OCI-LY7 (cell line): ENCODE measurements around a stretch of chr14.

DNA sequence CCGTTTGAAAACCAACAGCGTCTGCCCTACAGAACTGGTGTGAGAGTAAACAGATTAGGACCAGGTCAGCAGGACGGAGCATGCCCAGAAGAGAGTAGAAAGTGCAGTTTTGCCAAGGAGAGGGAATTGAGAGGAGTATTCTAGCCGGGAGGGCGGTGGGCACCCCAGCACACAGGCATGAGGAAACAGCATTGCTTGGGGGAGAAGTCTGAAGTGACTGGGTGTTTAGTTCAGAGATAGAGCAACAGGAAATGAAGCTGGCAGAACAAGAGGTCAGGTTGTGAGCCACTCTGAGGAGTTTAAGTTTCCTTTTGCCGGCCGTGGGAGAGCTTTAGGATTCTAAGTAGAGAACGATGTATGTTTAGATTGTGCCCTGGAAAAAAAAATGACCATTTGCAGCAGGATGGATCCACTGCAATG, 927.2 kb downstream of the VRK1 start:
- PRO-cap: no peak
- RAMPAGE, long total RNA: no peak

DNA sequence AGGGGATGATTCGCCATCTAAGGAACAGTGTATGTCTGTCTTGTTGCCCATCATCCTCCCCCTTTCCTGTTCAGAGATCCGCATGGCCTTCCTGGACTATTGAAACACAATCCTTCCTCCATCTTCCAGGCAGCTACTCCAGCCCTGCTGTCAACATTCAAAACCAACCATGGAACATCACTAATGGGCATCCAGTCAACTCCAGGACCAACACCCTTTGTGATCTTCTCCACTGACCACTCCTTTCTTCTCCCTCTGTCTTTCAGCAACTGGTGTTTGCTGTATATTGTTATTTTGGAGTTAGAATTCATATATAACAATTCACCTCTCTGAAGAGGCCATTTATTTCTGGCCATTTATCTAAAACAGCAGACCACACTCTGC, 1188.2 kb downstream of the VRK1 start:
- PRO-cap: no peak
- RAMPAGE, long total RNA: no peak

DNA sequence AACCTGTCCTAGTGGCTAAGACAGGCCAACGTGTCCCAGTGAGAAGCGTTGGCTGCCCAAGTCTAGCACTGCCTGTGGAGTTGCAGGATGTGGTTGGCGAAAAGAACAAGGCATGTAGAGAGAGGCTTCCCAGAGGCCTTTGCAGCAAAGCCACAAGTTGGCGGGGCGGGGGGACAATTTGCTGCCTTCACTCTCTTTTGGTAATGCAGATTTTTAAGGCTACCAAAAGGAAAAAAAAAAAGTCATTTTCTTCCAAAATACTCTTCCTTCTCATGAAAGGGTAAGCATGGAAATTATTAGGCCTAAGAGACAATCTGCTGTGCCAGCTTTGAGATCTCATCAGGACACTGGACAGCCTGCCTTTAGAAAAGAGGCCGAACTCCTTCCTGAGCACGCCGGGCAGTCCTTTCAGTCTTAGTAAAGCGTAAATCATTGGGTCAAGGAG, 339.9 kb downstream of the BCL11B start:
- PRO-cap: no peak
- RAMPAGE, long total RNA: no peak

GRCh38 chr14:99231118-99231737, 40.8 kb downstream of the BCL11B start:
- PRO-cap: no peak
- RAMPAGE, long total RNA: no peak

GRCh38 chr14:99236654-99237574, 35.1 kb downstream of the BCL11B start:
- PRO-cap: no peak
- RAMPAGE, long total RNA: no peak

GRCh38 chr14:99241694-99242273, 30.2 kb downstream of the BCL11B start:
- PRO-cap: no peak
- RAMPAGE, long total RNA: no peak

DNA sequence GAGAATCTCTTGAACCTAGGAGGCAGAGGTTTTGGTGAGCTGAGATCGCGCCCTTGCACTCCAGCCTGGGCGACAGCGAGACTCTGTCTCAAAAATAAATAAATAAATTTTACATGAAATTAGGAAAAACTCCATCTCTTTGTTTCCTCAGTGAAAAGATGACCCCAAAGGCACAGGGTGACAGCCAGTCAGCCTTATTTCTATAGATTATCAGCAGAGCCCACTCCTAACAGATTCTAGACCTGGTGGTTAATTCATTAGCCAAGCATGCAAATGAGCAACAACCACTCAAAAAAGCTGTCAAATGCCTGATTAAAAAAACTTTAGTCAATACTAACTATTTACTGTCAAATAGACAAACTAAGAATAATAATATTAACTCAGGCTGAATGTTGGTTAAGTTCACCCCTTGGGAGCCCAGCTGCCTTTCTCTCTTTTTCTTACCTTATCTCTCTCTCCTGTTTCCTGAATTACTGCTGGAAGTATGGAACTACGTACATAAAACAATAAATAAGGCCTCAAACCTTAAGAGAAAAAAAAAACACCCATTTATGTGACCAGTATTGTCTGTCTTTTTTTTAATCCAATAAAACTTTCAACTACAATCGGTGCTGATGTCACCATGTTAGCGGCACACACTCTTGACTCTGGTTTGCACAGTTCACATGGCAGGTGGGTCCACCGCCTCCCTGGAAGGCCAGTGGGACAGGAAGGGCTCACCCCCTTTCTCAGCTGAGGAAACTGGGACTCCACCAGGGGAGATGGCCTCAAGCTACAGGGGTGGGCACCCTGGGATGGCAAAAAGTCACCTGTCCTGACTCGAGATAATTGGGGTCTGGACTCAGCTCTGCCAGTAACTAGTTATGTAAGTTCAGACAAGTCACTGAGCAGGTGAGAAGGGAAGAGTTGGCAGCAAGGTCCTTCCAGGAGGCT, 21.4 kb downstream of the BCL11B start:
- PRO-cap: no peak
- RAMPAGE, long total RNA: no peak

GRCh38 chr14:99252371-99252977, 19.5 kb downstream of the BCL11B start:
- PRO-cap: no peak
- RAMPAGE, long total RNA: no peak

DNA sequence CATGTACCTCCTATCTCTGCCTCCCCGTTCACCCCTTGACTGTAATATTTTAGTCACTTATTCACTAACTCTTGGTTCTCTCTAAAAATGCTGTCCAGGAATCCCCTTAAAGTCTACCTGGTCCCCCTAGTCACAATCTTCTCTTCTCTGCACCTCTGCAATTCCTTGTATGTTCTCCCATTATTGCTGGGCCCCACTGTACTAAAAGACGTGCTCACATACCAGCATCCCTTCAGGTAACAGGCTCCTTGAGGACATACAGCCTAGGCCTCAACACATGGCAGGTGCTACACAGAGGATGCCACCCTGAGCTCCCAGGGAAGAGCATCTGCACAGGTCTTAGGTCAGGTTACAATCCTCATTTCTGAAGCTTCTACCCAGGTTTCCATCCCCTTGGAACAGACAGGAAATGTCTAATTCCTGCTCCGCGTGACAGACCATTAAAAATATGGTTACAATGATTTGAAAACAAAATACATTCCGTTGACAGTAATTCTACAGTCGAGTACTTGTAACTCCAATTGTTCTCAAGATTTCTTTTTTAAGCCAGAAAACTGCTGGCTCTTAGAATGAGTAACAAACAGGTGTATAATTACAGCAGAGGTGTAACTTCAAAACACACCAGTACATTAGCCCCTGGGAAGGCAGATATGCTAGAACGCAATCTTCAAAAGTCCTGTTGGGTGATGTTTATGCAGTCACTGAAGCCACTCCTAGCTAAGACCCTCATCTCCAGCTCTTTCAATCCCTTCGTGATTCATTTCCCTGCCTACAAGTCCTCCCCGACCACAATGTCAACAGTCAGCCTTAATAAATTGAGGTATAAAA, 11.8 kb downstream of the SETD3 start:
- PRO-cap: no peak
- RAMPAGE, long total RNA: no peak

DNA sequence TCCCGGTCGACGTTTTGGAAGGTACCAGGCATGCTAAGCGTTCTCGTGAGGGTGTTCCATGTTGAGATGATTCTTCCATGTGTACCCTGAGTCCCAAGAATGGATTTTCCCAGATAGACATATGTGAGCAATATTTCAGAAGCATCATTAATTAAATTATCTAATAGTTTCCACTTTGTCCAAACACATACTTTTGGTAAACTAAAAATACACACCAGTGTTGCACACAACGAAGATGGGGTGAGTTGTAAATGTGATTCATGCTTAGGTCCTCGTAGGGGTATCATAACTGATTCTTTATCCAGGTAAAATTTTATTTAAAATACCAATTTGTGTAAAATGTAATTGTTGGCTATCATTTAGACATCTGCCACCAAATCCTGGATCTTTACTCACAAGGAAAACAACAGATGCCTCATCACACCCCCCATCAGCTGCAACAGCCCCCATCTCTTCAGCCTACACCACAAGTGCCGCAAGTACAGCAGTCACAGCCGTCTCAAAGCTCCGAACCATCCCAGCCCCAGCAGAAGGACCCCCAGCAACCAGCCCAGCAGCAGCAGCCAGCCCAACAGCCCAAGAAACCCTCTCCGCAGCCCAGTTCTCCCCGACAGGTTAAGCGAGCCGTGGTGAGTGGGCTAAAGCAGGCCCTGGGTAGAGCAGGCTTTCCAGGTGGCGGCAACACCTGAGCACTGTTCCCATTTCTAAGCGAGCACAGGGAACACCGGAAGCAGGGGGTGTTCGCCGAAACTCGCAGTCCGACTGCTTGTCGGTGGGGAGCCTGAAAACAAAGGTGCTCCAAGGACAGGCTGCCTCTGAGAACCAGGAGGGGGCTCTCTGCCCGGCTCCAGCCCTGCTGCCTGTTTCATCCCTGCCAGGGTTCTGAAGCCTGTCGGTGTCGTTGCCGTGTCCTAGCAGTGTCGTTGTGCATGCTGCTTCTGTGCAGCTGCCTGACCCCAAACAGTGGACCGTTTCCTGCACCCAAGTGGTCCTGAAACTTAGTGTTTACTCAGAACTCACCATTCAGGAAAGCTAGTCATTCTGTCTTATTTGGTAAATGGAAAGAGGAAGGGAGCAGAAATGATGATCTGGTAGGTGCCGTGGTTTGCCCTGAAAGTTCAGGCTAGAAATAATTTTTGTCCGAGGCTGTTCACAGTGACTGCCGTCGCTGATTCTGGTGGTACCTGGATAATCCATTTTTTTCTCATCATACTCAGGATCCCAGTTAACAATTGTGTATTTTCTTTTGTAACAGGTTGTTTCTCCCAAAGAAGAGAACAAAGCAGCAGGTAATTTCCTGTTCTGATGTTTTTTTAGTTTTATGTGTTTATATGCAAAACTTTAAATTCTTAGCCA, 21.6 kb downstream of the CCNK start:
- PRO-cap: no peak
- RAMPAGE, long total RNA: no peak

DNA sequence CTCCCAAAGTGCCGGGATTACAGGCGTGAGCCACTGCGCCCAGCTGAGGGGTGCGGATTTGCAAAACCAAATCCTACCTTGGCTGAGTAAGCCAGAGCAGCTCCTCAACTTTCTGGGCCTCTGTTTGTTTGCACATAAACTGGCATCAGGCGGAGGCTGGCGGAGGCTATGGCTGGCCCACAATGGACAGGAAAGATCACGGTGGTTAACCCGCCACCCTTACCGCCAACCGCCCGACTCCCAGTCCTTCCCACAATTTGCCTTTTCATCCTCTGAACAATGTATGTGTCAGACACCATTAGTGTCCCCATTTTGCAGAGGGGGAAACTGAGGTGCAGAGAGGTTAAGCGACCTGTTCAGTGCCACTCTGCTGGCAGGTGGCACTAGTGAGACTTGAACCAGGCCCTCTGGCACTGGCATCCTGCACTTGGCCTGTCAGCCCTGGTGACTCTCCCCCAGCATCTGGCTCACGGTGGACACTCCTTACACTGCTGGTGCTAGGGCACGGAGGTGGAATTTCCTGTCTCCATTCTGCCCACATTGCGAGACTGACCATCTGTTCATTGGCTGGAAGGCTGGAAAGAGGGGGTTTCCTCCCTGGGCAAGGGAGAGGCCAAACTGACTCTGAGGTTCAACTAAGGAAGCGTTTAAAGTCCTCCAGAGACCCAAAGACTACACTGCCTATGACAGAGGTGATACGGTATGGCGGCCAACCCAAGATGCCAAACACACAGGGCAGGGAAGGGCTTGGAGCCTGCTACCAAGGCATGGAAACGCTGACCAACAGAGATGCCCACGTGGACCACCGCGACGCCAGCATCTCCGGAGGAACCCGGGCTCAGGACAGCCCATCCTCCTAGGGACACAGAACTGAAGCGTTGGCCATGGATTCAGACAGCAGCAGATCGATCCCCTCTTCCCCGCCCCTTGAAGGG, 48.7 kb downstream of the CCNK start:
- PRO-cap: no peak
- RAMPAGE, long total RNA: no peak

DNA sequence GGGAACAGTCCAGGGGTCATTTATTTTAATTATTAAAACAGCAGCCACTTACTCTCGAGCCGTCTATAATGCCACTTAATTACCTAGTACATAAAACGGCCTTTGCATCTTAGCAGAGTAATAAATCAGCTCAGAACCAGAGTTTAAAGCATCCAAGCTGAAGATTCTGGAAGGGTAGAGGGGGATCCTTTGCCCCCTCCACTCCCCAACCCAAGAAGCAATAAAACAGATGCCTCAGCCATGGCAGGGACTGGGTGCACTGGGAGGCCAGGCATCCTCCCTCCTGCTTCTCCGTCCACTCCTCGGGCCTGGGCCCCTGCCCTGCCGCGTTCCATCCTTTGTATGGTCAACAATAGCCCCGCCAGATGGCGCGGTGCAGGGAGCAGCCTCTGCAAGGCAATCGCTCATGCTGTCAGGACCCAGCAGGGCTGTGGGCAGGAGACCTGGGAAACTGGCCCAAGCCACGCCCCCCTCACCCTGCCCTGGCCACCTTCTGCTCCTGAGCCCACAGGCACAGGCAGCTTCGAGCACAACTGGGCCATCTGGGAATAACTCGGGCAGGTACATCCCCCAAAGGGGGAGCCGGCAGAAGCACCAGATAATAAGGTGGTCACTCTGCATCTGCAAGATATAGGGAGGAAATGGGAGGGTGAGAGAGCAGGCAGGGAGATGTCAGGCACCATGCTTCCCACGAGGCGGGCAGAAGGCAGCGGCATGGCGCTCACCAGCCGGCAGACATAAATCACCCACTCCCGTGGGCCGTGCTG, 40.9 kb downstream of the CCDC85C start:
- PRO-cap: no peak
- RAMPAGE, long total RNA: no peak

DNA sequence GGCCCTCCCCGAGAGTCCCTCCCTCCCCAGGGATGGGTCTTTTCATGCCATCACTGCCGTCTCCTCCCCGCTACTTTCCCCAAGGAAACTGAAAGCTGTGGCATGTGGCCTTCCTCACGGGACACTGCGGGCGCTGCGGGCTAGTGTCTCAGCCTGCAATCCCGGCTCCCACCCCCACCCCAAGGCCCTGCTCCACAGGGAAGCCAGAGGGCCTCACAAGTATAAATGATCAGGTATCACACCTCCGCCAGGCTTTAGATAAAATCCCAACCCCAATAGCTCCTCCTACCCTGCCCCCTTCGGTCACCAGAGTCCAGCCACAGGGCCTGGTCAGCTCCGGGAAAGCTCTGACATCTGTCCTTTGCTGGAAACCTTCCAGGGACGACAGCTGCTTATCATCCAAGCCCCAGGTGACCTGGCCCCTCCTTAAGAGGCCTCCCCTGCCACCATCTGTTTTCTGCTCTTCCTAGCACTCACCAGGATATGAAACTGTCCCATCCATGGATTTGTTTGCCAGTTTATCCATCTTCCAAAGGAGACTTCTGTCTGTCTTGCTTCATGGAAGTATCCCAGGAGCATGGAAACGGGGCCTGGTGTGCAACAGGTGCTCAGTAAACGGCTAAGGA, 31.7 kb downstream of the CCDC85C start:
- PRO-cap: no peak
- RAMPAGE, long total RNA: no peak

- PRO-cap: no peak
- RAMPAGE, long total RNA: no peak
Observed at GRCh38 chr14:99579819-99580662, 24.0 kb downstream of the CCDC85C start.

DNA sequence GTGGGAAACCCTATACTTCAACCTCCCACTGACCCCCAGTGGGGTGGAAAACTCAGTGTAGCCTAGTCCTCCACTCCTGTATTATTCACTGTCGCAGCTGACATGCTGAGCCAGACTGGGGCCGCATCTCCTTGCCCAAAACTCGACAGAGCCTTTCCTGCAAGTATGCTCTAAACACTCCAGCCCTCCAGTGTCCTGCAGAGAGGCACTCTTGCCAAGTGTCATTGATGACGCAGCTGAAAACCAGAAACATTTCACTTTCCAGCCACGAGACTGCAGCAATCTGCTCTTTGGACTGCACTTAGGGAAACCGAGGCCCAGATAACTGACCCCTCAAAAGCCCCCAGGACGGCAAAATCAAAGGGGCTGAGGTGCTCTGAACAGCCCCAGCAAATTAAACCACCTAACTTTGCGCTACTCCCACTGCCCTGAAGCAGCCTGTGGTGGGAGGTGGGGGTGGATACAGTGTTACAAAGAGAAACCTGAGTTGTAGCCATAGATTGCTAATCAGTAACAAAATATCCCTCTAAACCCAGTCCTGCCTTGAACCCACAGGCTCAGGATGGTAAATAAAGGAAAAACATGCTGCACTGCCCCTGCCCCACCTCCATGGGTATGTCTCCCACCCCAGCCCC, 2.6 kb downstream of the CCDC85C start:
- PRO-cap: no peak
- RAMPAGE, long total RNA: no peak

- PRO-cap: no peak
- RAMPAGE, long total RNA: no peak
Observed at GRCh38 chr14:99772870-99773414, 20.3 kb upstream of the EML1 start.

GRCh38 chr14:100082050-100082927, 17.1 kb downstream of the EVL start:
- PRO-cap: no peak
- RAMPAGE, long total RNA: no peak

GRCh38 chr14:100120403-100121103, 38.9 kb downstream of the DEGS2 start:
- PRO-cap: no peak
- RAMPAGE, long total RNA: no peak

DNA sequence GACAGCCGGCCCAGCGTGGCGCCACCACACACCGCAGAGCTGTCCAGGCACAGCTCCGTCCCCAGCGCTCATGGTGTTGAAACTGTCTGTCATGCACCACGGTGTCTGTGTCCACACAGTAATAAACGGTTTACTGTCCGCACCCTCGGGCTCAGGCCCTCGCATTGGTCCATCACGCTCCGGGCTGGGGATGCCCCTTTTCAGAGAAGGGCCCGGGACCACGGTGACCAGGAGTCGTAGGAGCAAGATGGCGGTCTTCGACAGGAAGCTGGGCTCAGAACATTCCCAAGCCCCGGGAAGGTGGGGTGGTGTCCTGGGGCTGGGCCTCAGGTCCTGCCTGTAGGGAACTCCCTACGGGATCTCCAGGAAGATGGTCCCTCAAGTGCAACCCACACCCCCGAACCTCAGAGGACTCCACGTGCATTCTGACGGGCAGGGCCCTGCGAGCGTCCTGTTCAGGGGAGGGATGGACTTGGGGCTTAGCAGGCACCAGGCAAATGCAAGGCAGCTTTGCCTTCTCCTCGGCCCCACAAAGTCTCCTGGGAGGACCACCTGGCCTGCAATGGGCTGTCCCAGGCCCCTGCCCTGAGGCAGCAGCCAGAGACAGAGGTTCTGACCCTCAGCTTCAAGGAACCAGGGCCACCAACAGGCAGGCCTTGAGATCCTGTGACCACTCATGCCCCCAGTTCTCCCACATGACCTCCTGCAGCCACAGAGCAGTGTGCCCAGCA, 15.2 kb downstream of the DEGS2 start:
- PRO-cap: no peak
- RAMPAGE, long total RNA: no peak

- PRO-cap: no peak
- RAMPAGE, long total RNA: no peak
Observed at GRCh38 chr14:100155166-100156501, 3.8 kb downstream of the DEGS2 start.